M059J (cell line): ENCODE measurements around the genes CRY2 and AMBRA1.

DNA sequence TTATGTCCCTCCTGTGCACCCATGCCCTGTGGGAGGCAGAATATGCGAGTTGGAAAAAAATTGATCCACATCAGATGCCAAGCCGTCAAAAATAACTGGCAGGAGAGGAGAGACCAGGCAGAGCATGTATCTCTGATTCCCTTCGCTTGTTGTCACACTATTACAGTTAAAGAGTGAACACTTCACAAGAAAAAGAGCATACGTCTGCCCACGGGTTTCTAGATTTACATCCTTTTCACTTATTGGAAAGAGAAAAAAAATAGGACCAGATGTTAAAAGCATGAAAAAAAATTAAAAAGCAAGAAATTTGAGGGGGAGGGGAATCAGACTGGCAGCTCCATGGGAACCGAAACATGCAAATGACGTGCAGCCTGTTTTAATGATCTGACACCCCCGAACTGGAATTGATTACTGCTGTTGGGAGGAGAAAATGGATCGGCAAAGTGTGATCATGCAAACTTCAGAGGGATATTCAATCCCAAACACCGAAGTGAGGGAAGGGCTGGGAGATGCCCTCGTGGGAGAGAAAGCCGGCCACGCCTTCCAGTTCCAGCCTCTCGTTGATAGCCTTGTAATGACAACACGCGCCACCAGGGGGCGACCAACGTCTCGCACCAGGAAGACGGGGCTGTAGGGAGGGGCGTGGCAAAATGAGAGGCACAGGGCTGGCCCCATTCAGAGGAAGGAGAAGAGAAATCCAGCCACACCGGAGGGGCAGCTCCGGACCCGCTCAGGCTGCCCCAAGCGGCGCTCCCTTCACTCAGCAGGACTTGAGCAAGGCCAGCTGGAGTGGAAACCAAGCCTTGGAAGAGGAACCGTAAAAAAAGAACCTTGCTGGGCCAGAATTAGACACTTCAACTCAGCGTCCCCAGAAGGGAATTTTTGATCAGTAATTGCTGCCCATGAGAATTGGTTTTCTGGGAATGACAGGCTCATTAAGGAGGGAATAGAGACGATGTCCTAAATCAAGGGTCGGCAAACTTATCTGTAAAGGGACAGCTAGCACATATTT, 53.8 kb upstream of the SYT13 start:
- RAMPAGE, long total RNA, result no peak

DNA sequence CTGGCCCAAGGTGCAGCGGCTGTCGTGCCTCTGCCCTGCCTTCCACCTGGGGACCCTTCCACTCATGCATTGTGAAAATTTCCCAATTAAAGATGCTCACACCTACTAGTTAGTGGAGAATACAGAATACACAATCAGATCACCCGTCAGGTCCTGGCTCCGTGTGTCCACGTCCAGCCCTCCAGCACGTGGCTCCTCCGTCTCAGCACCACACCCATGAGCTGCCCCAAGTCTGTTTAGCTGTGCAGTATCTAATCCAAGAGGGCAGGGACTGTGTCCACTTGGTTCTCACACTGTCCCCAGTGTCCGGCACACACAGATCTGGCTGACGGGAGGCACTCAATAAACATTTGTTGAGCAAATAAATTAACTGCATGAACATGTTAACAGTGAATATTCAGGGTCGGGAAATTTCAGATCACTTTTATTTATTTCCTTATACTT, 110.9 kb downstream of the CHST1 start:
- RAMPAGE, long total RNA, result no peak

DNA sequence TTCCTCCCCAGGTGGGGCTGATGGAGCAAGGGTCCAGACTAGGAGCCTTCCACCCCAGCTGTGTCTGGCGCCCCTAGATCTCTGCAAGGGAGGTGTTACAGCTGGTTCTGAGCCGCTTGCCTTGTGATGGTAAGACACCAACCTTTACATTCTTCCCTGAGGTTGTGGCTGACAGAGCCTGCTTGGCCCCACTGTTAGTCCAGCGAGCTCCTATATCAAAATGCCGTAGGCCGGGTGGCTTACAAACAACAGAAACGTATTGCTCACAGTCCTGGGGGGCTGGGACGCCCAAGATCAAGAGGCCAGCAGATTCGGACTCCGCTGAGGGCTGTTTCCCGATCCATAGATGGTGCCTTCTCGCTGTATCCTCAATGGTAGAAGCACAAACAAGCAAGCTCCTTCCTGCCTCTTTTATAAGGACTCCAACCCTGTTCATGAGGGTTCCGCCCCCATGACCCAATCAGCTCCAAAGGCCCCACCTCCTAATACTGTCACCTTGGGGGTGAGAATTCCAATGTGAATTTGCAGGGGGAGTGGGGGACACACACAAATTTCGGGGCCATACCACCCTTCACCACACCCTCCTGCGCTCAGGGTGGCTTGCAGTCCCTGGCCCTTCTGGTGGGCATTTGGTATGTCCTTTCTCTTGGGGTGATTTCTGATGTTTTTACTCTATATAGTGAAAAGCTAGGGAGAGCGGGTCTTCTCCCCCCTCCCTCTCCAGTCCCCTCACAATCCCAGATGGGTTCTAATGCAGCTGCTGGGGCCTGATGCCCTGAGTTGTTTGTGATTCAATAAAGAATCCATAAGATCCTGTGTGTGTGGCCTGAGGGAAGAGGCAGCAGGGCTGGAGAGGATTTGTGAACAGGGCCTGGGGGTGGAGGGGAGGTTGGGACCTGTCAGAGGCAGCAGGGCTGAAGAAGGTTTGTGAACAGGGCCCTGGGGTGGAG, 7.5 kb downstream of the SLC35C1 start:
- RAMPAGE, long total RNA, result no peak

DNA sequence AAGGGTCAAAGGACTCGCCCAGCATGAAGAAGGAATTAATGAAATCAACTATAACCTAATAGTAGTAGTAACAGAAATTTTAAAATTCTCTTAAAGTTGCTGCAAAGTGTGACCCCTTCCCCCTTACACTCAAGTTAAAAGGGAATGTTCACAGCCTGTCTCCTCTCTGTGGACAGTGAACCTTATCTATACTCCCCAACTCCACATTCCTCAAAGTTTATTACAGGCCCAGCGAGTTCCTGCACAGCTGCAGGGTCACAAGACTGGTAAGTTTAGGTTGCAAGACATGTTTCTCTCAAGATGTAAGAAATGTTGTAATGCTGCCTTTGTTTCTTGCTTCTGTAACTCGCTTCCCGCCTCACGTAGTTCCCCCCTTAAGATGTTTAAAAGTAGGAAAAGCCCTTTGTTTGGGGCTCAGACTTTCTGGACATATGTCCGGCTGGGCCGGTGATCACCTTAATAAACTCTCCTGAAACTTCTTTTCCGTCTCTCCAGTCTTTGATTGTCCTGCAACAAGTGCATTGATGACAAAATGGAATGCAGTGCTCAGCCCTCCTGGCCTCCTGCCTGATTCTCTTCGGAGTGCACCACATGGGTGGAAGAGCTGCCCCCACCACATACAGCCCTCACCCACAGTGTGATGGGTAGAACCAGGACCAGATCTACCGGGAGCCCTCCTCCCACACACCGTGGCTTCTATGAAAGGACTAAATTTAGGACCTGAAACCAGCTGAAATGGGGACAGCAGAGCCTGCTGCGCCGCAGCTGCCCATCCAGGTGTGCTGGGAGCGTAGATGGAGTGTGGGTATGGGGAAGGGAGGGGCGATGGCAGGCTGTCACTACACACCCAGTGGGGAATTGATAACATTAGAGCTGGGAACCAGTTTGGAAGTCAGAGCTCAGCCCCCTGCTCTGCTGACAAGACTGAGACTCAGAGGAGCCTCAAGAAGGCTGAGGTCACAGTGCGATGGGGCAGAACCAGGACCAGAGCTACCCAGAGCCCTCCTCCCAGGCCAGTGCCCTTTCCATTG, 18.7 kb downstream of the SLC35C1 start:
- RAMPAGE, long total RNA, result no peak

DNA sequence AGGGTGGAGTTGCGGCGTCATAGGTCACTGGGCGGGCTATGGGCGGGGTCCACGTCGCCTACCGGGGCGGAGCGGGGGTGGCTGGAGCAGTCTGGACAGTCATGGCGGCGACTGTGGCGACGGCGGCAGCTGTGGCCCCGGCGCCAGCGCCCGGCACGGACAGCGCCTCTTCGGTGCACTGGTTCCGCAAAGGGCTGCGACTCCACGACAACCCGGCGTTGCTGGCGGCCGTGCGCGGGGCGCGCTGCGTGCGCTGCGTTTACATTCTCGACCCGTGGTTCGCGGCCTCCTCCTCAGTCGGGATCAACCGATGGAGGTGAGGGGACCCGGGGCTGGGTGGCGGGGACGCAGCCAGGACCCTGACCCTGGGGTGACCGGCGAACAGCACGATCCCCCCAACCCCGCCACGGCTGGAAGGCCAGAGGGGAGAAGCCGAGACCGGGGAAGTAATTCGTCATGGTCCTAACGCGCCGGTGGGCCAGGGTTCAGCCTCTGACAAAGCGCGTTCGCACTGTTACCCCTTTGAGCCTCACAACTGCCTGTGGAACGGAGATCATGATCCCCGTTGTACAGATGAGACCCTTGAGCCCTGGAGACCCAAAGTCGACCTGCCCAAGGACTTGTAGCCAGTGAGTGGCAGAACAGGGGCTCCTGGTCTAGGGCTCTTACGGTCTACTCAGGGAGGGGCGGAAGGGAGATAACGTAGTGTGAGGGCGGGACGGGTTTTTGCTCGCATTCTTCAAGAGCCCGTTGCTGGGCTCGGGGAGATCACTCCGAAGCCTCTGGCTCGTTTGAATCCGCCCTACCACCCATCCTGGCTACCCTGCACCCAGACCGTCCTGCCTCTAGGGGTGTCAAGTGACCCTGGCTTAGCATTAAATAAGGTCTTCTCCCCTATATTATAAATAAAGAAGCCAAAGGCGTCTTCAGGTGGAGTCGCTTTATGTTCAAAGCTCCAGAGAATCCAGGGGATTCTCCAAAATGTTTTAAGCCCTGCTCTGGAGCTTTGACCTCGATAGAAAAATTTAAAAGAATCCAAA, at the start of gene CRY2:
Gene CRY2 (plus strand): TSS at position 86 of the 1,040 bp plus-strand sequence.
- RAMPAGE, long total RNA, result no peak

DNA sequence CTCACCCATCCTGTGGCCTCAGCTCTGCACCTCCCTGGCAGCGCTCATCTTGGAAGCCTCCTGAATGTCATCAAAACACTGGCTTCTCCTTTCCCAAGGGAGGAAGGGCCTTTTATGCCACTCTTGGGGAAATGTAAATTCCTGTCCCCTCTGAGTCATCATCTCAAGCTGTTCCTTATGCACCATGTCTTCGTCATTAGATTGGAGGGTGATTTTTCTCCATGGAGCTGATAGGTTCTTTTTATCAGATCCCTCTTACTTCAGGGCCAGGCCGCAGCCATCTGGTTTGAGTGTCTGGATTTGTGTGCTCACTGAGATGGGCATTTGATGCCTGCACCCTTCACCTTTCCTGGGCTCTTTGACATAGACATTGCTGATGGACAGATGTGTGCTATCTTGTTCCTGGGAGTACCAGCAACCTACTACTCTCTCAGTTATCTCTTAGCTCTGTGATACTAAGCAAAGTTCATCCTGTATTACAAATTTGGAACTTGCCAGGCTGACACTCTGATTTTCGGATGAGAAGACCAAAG, 12.4 kb upstream of the MAPK8IP1 start:
- RAMPAGE, long total RNA, result no peak

GRCh38 chr11:45932839-45933732, 10.6 kb downstream of the LARGE2 start:
- RAMPAGE, long total RNA, result no peak

GRCh38 chr11:46007178-46007756, 84.8 kb downstream of the LARGE2 start:
- RAMPAGE, long total RNA, result no peak

- RAMPAGE, long total RNA, result no peak
Measured at GRCh38 chr11:46083700-46084496, 37.4 kb downstream of the PHF21A start.

DNA sequence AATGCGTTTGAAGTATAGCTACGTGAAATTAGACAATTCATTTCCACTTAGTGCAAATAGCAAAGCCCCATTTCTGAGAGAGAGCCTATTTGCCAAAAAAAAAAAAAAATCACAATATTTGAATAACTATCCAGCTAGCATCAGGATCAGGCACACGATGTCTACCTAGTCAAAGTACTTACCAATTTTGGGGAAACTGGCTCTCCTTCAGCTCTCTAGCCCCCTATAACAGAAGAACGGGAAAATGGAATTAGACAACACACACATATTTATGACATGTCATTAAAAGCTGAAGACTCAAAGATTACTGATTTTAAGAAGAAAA, 29.3 kb downstream of the PHF21A start:
- RAMPAGE, long total RNA, result no peak

DNA sequence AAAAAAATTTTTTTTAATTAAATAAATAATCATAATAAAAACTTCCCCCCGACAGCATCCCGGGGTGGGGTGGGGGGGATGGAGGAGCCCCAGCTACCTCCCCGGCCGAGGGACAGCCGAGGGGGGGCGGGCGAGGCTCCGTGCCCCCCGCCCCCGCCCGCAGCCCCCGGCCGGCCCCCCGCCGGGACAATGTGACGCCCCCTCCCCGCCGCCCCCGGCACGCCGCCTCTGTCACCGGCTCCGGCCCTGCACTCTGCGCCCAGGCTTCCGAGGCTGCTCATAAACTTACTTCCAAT, 1.1 kb downstream of the PHF21A start:
- RAMPAGE, long total RNA, result no peak

DNA sequence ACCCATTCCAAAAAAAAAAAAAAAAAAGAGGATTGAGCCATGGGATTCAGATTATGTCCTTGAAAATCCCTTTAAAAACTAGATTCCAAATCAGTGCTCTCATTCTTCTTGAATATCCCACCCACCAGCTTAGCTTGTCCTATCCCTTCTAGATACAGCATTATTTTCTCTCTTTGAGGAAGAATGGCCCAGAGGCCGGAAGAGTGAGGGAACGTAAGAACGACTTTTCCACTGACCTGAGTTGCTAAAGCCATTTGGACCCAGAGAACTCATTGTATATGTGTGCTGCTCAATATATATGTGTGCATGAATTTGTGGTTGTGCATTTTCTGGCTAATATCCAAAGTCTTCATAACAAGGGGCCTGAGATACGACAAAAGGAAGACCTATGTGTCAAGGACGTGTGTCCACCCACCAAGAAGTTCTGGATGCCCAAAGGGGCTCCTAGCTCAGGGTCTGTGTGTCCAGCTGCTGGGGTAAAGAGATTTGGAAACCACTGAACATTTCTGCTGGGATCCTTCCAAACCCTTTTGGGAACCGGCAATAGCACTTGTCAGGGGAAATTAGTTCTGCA, 34.9 kb upstream of the CREB3L1 start:
- RAMPAGE, long total RNA, result no peak

DNA sequence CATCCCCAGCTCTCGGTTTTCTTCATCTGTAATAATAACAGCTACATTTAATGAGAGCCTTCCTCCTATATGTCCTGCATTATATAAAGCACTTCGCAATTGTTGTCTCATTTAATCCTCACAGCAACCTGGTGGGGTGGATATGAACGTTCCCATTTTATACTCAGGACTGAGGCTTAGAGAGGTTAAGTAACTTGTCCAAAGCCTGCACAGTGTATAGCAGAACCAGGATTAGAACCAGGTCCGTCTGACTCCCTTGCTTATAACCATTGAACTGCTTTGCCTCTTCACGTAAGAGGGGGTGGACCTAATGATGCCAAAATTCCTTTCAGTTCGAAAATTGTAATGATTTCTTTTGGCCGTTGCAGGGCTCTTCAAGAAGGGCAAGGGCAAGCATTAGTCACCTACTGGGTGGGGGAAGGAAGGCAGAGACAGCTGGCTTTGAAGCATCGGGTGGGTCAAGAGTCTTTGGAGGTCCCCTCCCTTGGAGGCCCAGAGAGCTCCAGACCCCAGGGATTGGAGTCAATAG, 13.9 kb downstream of the CREB3L1 start:
- RAMPAGE, long total RNA, result no peak

GRCh38 chr11:46291785-46292176, 14.3 kb downstream of the CREB3L1 start:
- RAMPAGE, long total RNA, result no peak

DNA sequence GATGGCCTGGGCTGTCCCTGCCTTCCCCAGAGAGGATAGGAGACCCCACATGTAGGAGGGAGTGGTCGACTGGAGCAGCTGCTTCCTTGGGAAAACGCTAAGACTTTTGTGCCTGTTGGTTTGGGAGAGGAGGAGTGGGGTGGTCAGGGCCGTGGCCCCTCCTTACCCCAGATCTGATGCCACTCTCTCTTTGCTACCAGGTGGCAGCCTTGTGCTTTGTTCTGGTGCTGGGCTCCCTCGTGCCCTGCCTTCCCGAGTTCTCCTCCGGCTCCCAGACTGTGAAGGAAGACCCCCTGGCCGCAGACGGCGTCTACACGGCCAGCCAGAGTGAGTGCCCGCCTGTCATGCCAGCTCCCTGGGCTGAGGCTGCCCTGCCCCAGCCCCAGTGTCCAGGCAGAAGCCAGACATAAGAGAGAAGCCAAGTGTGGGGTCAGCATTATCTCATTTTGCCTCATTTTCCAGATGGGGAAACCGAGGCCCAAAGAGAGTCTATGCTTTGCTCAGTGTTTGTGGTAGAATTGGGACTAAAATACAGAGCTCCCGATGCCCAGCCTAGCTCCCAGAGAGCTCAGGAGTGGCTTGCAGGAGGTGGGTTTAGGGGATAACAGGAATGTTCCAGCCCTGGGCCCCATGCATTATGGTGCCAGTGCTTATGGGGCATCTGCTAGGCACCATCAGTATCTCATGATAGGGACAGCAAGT, 30.0 kb upstream of the DGKZ start:
- RAMPAGE, long total RNA, result no peak

DNA sequence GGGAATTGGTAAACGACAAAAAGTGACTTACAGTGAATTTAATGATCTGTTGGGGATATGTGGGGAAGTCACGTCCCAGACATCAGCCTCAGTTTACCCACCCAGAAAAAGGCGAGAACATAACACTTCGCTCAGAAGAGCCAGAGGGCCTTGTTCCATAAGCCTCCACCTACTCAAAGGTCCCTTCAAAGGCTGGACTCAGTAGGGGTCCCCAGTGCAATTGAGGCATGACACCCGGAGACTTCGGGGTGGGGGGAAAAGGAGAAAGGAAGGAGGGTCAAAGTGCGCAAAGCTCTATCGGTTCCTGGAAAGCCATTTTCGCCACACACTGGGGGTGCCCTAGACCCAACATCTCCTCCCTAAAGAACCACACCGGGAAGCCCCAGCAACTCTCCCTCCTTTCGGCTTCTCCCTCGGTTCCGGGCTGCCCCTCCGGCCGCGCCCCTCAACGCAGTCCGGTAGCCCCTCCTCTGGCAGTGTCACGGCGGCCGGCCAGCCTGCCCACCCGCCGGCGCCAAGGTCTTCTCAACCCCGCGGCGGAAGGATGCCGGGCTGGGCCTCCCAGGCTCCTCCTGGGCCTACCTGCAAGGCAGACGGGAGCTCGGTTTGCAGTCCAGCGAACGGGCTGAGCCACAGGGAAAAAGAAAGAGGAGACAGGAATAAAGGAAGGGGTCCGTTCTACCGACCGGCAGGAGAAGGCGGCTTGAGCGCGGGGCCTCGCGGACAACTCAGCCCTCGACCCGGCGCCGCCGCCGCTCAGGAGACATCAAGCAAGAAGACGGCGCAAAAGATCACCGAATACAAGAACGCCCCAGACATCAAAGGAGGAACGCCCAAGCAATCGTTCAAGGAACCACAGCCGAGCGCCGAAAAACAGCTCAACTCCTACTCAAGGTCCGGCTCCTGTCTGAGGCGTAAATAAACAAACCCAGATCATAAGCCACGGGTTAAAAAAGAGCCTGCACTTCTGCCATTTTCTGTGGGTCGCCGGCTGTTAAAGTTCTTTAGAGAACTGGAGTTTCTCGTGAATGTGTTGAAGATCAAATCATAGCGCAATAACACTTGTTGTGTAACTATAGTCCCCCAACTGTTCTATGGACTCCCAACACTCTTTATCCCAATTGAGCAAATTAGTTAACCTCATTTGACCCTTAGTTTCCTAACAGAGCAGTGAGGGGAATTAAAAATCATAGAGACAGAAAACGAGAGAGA, at the start of gene AMBRA1:
Gene AMBRA1 (minus strand): TSS at position 778 of the 1,212 bp plus-strand sequence.
- RAMPAGE, long total RNA, result no peak

GRCh38 chr11:46677188-46677783, 23.1 kb downstream of the ARHGAP1 start:
- RAMPAGE, long total RNA, result no peak

DNA sequence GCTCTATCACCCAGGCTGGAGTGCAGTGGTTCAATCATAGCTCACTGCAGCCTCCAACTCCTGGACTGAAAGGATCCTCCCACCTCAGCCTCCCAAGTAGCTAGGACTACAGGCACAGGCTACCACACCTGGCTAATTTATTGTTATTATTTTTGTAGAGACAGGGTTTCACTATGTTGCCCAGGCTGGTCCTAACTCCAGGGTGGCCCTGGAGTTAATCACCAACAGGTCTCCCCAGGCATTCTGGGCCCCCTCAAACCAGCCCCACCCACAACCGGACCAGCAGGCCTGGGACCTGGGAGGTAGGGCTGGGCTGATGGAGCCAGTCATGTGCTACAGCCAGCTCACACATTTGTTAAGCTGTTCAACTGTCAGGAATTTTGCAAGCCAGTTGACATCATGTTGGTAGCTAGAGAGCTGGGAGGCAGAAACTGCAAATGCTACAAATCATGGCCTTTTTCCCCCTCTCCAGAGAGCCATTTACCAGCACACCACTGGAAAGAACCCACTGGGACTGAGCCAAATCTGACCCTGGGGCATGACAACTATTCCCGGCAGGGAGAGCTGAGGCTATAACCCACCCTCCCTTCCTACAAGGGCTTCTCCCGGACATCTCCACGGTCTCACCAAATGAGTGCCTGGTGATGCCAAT, 6.9 kb downstream of the ARHGAP1 start:
- RAMPAGE, long total RNA, result no peak

GRCh38 chr11:46865187-46866027, 19.3 kb upstream of the CKAP5 start:
- RAMPAGE, long total RNA, result no peak

DNA sequence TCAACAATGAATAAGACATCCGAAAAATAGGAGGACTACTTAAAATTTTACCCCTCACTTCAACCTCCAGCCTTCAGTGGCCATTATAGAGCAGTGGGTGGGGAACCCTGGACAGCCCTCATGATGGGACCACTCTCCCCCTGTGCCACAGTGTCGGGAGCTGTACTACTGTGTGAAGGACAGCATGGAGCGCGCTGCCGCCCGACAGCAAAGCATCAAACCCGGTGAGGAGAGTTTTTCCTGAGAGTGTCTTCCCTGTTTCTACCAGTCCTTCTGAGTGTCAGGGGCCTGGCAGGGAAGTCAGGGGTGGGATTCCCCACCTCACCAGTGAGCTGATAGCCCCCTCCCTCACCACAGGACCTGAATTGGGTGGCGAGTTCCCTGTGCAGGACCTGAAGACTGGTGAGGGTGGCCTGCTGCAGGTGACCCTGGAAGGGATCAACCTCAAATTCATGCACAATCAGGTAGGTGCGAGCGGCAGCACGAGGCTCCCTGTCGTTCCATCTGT, 28.3 kb downstream of the MYBPC3 start:
- RAMPAGE, long total RNA, result no peak